Tibial nerve (tissue), 3 donors: Measurements from ENCODE around the gene MARCHF6.

GRCh38 chr5:10352536-10353411 lies 721 bp upstream of the MARCHF6 start:
- PRO-cap, result bidirectional peak, plus-strand start at chr5:10353316, minus-strand start at chr5:10353253
- RAMPAGE, long total RNA, 3 experiments, result no peak in any of the 3 experiments

GRCh38 chr5:10353530-10354583 lies at the start of gene MARCHF6:
TSS of gene MARCHF6 (plus strand) at chr5:10353695.
- PRO-cap, result bidirectional peak, plus-strand start at chr5:10353695, minus-strand start at chr5:10353599; bidirectional peak, plus-strand start at chr5:10354389, minus-strand start at chr5:10354224
- RAMPAGE, long total RNA, 3 experiments, result start-site peak on the plus strand in 3 of 3 experiments, at chr5:10353870-10353952 at its widest, 35 to 91 reads per replicate

- PRO-cap, result no peak
- RAMPAGE, long total RNA, 3 experiments, result start-site peak on the plus strand in 2 of 3 experiments, at chr5:10381874-10381931 at its widest, 27 to 49 reads per replicate
Measured at GRCh38 chr5:10381716-10382064, 28.2 kb downstream of the MARCHF6 start.

GRCh38 chr5:10391289-10391911 lies 37.9 kb downstream of the MARCHF6 start:
- PRO-cap, result no peak
- RAMPAGE, long total RNA, 3 experiments, result start-site peak on the plus strand in 2 of 3 experiments, at chr5:10391474-10391722 at its widest, 29 to 59 reads per replicate

GRCh38 chr5:10409902-10410411 lies 31.7 kb upstream of the ROPN1L start:
- PRO-cap, result no peak
- RAMPAGE, long total RNA, 3 experiments, result no peak in any of the 3 experiments

DNA sequence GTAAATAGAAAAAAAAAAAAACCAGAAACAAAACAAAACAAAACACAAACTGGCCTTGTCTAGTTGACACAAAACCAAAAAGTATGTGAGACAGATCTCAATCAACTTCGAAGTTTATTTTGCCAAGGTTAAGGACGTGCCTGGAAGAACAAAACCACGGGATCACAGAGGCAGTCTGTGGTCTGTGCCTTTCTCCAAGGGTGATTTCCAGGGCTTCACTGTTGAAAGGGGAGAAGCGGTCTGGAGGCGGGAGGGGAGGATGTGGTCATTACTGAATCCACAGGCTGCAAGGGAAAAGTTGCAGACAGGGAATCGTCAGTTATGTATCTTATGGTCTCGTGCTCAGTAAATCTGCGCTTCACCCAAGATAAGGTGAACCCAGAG lies 25.6 kb downstream of the ROPN1L start:
- PRO-cap, result no peak
- RAMPAGE, long total RNA, 3 experiments, result no peak in any of the 3 experiments

DNA sequence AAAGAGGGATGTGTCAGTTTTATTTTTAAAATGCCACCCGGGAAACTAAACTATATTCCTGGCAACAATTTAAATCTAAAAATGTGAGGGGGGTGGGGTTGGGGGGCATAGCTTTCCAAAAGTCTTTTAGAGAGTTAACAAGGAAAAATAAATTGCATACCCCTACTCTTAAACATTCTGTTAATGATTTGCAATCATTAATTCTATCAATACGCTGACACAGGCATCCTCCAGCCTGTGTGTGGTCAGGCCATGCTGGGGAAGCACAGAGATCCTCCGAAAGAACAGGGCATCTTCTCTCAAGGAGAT lies 302.6 kb upstream of the DAP start:
- PRO-cap, result no peak
- RAMPAGE, long total RNA, 3 experiments, result no peak in any of the 3 experiments

GRCh38 chr5:14208930-14209573 lies 65.9 kb downstream of the TRIO start:
- PRO-cap, result no peak
- RAMPAGE, long total RNA, 3 experiments, result no peak in any of the 3 experiments

DNA sequence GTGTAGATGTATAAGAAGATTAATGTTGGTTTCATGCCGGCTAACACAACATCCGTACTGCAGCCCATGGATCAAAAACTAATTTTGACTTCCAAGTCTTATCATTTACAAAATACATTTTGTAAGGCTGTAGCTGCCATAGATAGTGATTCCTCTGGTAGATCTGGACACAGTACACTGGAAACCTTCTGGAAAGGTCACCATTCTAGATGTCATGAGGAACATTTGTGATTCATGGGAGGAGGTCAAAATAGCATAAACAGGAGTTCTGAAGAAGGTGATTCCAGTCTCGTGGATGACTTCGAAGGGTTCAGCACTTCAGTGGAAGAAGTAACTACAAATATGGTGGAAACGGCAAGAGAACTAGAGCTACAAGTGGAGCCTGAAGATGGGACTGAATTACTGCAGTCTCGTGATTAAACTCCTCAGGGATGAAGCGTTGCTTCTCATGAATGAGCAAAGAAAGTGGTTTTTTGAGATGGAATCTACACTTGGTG lies 78.2 kb downstream of the TRIO start:
- PRO-cap, result no peak
- RAMPAGE, long total RNA, 3 experiments, result no peak in any of the 3 experiments

DNA sequence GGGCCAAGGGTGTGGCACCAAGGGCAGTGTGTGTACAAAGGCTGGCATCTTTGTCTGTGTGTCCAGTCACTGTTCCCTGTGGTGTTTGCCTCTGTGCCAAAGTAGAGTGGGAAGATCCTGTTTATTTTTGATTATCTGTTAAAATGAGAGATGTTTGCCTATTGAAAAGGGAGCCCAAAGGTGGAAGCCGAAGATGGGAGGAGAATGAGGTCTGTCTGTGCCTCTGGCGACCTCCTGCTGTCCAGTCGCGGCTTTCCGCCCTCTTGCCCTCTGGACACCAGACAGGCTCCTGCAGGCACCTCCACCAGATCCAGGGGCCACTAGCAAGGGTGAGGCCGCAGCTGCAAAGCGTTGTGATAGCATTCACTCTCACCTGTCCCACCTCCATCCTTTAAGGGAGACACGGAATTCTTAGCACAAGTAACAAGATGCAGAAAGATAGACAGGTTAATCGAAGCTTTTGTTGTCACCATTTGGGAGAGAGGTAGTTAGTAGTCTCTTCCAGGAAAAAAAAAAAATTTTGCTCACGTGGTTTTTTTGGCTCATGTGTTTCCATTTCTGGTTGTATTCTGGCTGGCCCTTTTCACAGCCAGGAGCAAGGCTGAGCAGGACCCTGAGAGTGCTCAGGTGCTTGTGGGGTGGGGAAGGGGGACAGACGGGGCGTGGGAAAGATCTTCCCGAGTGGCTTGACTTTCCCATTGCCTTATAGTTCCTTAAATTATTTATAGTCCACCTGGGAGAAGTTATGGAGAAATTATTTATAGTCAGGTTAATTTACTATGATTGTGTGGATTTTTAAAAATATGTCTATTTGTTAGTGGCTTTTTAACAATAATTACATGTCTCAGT lies 114.0 kb downstream of the TRIO start:
- PRO-cap, result no peak
- RAMPAGE, long total RNA, 3 experiments, result no peak in any of the 3 experiments

- PRO-cap, result no peak
- RAMPAGE, long total RNA, 3 experiments, result no peak in any of the 3 experiments
Measured at GRCh38 chr5:14387088-14387987, 194.3 kb upstream of the OTULINL start.

DNA sequence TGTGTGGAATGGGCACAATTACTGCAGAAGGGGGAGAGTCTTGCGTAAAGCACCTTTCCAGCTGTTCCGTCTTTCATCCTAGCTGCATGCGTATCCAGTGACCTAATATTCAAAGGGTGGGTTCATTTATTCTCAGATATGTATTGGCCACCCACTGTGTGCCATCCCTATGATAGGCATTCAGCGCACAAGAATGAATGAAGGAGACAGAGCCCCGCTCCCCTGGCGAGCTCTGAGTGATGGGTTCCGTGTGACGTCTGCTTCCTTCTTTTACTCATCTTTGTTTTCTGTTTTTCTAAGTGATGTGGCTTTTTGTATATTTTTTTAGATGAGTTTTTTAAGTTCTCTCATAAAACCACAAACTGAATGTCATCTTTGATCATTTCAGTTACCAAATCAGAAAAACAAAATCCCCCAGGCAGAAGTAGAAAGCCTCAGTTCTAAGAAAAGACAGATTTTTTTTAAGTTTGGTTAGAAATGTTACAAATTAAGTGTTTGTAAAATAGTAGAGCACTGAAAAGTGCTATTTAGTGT lies 168.2 kb upstream of the OTULINL start:
- PRO-cap, result no peak
- RAMPAGE, long total RNA, 3 experiments, result no peak in any of the 3 experiments

- PRO-cap, result no peak
- RAMPAGE, long total RNA, 3 experiments, result no peak in any of the 3 experiments
Measured at GRCh38 chr5:14440120-14440496, 141.5 kb upstream of the OTULINL start.

GRCh38 chr5:14449736-14450613 lies 131.6 kb upstream of the OTULINL start:
- PRO-cap, result unidirectional peak, plus-strand start at chr5:14450142
- RAMPAGE, long total RNA, 3 experiments, result no peak in any of the 3 experiments

DNA sequence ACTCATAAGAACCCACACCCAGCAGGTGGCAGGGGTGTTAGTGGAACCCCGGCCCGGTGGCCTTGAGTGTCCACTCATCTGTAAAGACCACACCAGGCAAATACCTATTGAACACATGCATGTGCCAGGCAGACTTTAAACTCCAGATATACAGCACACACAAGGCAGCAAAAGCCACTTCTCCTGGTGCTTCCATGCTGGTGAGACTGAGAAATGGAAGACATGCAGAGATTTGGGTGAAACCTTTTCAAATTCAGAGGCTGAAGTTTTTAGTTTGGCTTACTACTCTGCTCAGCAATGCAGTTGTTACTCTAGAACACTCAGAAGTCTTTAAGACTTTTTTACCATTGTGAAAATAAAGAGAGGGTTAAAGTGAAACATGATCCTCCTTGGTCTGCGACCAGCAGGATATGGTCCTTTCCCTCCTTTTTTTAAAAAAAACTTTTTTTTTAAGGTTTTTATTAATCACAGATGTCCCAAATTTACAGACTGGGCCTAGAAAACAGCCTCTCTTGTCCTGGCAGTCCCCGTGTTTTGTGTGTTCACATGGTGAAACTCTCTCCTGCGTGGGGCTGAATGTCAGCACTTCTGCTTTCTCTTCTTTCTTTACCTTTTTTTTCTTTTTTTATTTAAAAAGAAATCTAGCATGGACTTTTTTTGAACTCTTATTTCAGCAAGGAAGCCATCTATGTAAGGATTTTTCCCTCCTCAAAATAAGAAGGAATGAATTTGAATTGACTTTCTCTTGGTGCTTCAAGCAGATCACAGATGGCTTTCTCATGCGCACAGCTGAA lies 128.9 kb upstream of the OTULINL start:
- PRO-cap, result no peak
- RAMPAGE, long total RNA, 3 experiments, result no peak in any of the 3 experiments

GRCh38 chr5:14582627-14583148 lies 1.1 kb downstream of the OTULINL start:
- PRO-cap, result no peak
- RAMPAGE, long total RNA, 3 experiments, result no peak in any of the 3 experiments

- PRO-cap, result no peak
- RAMPAGE, long total RNA, 3 experiments, result no peak in any of the 3 experiments
Measured at GRCh38 chr5:14588737-14589639, 7.4 kb downstream of the OTULINL start.

DNA sequence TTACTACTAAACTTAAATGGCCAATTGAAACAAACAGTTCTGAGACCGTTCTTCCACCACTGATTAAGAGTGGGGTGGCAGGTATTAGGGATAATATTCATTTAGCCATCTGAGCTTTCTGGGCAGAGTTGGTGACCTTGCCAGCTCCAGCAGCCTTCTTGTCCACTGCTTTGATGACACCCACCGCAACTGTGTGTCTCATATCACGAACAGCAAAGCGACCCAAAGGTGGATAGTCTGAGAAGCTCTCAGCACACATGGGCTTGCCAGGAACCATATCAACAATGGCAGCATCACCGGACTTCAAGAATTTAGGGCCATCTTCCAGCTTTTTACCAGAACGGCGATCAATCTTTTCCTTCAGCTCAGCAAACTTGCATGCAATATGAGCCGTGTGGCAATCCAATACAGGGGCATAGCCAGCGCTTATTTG lies 12.7 kb upstream of the OTULIN start:
- PRO-cap, result no peak
- RAMPAGE, long total RNA, 3 experiments, result no peak in any of the 3 experiments

DNA sequence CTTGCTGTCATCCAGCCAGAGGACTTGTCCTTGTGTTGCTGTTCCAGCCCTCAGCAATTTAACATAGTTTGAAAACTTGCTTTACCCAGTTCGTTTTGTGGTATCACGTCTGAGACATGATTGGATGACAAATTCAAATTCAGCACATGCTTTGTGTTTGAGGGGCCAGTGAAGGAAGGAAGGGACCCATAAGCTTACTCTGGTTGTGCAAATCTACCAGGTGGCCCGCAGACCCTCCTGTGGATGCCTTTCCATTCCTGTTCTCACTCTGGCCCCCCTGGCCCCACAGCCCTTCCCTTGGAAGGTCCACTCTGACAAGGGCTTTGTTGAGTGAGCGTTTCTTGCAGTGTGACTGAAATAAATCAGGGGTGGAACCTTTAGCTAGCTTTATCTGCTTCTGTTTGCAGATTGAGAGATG lies 19.8 kb downstream of the OTULIN start:
- PRO-cap, result no peak
- RAMPAGE, long total RNA, 3 experiments, result no peak in any of the 3 experiments

DNA sequence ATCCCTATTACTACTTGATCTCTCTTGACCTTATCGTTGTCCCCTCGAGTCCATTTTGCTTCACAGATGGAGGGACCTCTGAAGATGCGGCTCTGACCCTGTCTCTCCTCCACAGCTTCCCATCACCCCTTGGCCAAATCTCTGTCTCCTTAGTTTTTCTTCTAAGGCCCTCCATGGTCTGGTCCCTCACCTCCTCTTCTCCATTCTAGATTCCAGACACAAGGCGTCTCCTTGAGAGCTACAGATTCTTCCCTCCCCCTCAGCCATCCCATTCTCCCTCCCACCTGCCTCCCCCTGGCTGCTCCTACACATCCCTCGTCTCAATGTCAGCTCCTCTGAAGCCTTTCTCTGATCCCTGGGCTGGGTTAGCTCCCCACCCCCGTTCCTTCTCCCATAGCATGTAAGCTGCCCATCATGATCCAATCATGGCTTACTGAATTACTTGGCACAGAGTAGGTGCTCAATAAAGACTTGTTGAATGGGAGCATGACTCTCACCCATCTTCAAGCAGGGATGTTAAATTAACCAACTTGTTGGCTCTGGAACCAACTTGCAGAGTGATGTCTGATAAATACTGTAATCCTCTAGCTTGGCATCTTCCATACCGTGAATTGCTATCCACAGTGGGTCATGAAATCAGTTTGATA lies 69.0 kb downstream of the ANKH start:
- PRO-cap, result no peak
- RAMPAGE, long total RNA, 3 experiments, result no peak in any of the 3 experiments